Peyer's patch (tissue), 4 donors: Measurements from ENCODE around the gene TERT.

- PRO-cap: unidirectional peak, plus-strand start at chr5:1295215
- RAMPAGE, long total RNA, 4 experiments: no peak in any of the 4 experiments
Measured at GRCh38 chr5:1294024-1295341, at the start of gene TERT. Gene TERT (minus strand): TSS chr5:1295068.

DNA sequence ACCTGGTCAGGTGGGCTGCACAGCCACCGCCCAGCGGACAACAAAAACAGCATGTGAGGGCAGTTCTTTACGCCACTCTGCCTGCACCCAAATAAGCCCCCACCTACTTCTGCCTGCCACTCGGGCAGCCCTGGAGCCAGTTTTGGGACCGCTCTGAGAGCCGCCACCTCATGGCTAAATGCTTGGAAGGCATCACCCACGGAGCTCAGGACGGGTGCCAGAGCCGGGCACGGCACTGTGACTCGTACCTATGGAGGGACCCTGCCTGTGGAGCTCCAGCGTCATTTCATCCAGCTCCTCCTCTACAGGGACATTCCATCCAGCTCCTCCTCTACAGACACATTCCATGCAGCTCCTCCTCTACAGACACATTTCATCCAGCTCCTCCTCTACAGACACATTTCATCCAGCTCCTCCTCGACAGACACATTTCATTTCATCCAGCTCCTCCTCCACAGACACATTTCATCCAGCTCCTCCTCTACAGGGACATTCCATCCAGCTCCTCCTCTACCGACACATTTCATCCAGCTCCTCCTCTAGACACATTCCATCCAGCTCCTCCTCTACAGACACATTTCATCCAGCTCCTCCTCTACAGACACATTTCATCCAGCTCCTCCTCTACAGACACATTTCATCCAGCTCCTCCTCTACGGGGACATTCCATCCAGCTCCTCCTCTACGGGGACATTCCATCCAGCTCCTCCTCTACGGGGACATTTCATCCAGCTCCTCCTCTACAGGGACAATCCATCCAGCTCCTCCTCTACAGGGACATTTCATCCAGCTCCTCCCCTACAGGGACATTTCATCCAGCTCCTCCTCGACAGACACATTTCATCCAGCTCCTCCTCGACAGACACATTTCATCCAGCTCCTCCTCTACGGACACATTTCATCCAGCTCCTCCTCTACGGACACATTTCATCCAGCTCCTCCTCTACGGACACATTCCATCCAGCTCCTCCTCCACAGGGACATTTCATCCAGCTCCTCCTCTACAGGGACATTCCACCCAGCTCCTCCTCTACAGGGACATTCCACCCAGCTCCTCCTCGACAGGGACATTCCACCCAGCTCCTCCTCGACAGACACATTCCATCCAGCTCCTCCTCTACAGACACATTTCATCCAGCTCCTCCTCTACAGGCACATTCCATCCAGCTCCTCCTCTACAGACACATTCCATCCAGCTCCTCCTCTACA is 18.5 kb downstream of the CLPTM1L start:
- PRO-cap: no peak
- RAMPAGE, long total RNA, 4 experiments: start-site peak on the minus strand in 2 of 4 experiments, centred at positions 530 to 1,036 of the sequence, 5 to 24 reads per replicate

DNA sequence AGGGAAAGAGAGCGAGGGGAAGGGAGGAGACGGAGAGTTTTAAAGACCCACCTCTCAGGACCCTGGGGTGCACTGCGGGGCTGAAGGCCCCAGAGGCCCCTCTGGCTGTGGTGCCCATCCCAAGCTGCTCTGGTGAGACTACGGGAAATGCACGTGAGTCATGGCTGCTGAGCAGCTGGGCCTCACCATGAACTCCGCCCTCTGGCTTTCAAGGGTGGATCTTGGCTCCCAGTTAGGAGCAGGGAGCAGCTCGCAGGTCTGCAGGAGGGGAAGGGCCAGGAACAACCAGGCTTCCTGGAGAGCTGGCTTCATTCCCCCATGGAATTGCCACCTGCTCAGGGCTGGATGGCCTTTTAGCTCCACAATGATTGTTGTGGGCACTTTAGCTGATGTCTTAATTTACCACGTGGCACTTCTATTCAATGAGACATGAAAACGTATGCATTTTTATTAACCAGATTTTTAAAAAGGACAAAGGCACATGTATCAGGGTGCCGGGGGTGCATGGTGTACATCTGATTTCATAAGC is 7.7 kb downstream of the SLC6A3 start:
- PRO-cap: no peak
- RAMPAGE, long total RNA, 4 experiments: no peak in any of the 4 experiments

DNA sequence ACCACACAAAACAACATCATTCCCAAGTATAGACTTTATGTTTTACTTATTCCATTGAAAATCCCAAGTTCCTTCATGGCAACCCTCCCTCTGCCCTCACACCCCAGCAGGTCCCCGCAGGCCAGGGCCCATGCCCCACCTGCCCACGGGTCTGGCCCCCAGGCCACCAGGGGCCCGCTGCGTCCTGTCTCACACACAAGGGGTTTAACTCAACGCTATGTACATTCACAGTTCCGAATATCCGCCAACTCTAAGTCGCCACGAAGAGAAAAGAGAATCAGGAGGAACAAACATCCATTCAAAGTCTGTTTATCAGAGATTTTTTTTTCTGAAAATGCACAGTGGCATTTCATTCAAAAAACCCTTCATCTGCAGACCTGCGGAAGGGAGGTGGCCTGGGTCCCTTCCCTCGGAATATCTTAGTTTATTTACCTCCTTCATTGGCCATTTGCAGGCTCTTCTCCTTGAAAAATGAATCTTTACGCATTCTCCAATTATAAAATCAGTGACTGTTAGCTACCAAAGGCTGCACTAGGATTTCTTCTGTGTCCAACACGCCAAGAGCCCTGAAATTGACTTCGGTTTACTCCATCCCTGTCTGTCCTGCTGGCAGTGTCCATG is 16.3 kb upstream of the SLC6A3 start:
- PRO-cap: no peak
- RAMPAGE, long total RNA, 4 experiments: no peak in any of the 4 experiments

DNA sequence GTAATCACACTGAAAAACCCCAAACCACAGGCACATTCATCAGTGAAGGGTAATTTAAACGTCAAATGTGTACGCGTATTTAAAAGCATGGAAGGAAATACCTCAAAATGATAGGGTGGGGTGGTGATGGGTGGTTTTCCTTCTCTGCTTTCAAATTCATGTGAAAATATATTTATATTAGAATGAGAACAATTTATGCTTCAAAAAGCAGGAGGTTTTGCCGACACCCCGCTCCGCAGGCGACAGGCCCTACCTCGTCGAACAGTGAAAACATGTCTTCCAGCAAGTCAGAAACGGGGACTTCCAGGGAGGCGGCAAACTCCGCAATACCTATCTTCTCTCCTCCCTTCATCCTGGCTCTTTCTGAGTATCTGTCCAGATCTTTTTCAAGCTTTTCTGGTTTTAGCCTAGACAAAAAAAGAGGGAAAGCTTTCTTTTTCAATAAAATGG is 28.5 kb upstream of the SLC6A3 start:
- PRO-cap: no peak
- RAMPAGE, long total RNA, 4 experiments: no peak in any of the 4 experiments

- PRO-cap: no peak
- RAMPAGE, long total RNA, 4 experiments: no peak in any of the 4 experiments
Measured at GRCh38 chr5:1476084-1477069, 31.1 kb upstream of the SLC6A3 start.

GRCh38 chr5:1570656-1571440 is 47.1 kb upstream of the LPCAT1 start:
- PRO-cap: unidirectional peak, plus-strand start at chr5:1571270
- RAMPAGE, long total RNA, 4 experiments: no peak in any of the 4 experiments

DNA sequence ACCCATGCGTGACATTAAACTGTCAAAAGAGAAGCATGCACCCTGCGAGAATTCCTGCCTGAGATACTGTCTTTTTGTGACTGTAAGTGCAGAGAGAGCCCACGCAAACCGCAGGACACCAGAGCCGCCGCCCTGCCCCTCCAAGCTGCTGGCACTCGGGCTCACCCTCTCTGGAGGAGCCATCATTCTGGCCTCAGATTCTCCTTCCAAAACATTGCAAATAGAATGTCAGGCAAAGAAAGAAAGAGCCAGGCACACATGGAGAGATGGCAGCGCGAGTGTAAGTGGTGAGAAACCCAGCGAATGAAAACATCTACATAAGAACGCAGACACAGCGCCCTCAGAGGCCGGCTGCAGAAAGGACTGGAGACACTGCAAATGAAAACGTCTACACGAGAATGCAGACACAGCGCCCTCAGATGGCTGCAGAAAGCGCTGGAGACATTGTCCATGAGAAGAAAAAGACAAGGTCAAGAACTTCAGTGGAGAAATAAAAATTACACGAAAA is 117.7 kb upstream of the LPCAT1 start:
- PRO-cap: no peak
- RAMPAGE, long total RNA, 4 experiments: no peak in any of the 4 experiments

DNA sequence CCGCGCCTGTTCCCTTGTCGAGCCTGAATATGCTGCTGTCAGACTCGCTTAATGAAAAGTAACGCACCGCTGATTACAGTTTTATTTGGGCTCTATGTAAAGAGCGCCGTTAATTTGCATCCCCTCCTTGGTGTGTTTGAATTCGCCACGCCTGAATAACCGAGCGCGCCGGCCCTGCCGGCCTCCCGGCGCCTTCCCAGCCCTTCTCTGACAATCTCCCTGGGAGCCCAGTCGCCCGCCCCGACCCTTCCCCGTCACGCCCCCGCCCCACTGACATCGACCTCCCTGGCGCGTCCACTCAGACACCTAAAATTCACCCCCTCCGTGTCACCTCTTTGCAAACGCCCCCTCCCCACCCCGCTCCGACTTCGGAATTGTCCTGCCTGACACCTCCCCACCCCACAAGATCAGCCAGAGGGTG is 7.8 kb downstream of the IRX4 start:
- PRO-cap: no peak
- RAMPAGE, long total RNA, 4 experiments: no peak in any of the 4 experiments

- PRO-cap: unidirectional peak, plus-strand start at chr5:1878382
- RAMPAGE, long total RNA, 4 experiments: no peak in any of the 4 experiments
Measured at GRCh38 chr5:1878236-1878655, 4.5 kb downstream of the IRX4 start.

DNA sequence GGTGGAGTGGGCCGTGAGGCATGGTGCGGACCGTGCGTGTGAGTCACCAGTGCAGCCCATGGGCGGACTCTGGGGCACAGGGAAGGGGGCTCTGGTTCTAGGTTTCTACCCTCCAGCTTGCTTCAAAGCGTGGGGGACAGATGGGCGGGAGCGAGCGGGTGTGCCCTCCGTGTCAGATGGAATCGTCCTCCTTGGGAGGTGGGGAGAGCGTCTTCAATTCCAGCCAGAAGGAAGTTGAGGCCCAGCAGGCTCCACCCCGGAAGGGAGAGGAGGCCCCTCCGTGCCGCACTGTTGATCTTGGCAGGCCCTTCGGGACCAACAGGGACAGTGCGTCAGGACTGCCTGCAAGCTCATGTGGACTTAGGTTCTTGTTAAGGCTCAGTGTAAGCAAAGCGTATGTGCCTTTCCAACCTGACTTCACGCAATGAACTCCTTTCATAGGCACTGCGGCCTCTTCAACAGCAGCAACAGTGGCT is 6.2 kb upstream of the IRX4 start:
- PRO-cap: no peak
- RAMPAGE, long total RNA, 4 experiments: no peak in any of the 4 experiments

DNA sequence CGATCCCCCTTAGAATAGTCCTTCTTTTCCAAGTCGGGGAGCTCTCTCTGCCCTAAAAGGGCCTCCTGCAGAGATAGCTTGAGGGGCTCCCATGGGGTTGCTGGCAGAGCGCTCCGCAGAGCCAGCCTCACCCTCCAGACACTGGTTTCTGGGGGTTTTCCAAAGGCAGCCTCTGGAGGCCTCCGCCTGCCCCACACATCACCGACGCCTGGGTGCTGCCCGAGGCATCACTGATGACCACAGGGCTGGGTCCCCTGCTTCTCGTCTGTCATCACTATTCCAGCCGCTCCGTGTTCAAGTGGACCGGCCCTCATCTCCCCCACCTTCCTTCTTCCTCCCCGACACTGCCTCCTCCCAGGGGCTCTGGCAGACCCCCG is 64.0 kb upstream of the IRX4 start:
- PRO-cap: no peak
- RAMPAGE, long total RNA, 4 experiments: no peak in any of the 4 experiments

DNA sequence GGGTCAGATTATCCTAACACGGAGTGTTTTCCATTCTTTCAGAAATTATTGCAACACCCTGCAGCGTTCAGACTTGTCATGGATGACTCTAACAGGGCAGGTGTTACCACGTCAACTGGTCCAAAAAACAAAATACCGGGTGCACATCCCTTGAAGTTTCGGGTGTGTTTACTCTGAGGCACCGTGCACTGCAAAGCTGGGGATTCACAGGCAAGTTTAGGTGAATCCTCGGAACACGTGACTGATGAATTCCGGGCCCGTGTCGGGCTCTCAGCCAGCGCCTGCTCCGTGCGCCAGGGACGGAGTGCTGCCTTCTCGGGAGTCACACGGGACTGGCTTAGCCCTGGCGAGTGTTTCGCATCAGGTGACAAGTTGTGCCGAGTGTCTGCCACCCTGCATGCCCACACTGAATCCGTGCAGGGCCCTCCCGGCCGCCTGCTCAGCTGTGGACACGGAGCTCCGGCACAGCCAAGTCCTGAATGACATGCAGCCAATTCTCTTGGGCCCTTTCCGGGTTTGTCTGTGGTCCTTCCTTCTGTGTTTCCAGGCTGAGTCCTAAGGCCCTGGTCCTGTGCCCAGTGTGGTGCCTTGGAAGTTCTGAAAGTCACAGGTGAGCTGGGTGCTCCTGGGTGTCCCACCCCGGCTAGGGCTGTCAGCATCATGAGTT is 66.1 kb upstream of the IRX4 start:
- PRO-cap: no peak
- RAMPAGE, long total RNA, 4 experiments: no peak in any of the 4 experiments

DNA sequence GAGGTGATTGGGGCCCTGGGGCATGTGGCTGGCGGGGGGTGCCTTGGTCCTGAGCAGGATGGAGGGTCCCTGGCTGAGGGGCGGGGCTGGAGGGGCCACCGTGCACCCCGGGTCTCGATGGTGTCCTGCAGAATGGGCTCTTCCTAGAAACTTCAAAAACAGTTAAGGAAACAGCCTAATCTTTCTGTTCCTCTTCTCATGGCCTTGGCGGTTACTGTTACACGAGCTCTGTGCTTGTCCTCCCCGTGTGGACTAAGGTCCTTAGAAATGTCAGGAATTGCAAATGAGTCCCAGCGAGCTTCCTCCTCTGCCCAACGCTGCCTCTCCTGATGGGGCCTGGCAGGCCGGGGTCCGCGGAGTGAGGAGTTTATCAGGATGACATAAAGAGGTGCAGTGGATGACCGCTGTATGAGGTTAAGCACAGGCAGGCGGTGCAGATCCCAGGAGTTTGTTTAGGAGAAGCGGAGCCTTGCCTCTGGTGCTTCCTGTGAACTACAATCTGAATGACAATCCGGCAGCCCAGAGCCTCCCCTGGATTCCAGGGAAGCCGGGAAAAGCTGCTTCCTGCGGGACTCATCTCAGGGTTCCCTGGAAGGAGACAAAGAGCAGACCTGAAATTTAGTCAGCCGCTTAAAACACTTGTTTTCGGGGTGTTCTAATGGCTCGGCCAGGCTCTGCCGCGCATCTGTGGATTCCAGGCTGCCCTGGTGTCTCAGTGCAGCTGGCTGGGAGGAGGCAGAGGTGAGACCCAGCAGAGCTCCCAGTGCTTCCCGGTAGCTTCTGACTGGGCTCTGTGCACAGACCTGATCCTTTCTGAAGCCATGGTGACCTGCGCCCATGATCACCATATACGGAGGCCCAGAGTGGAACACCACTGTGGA is 69.7 kb upstream of the IRX4 start:
- PRO-cap: no peak
- RAMPAGE, long total RNA, 4 experiments: no peak in any of the 4 experiments

DNA sequence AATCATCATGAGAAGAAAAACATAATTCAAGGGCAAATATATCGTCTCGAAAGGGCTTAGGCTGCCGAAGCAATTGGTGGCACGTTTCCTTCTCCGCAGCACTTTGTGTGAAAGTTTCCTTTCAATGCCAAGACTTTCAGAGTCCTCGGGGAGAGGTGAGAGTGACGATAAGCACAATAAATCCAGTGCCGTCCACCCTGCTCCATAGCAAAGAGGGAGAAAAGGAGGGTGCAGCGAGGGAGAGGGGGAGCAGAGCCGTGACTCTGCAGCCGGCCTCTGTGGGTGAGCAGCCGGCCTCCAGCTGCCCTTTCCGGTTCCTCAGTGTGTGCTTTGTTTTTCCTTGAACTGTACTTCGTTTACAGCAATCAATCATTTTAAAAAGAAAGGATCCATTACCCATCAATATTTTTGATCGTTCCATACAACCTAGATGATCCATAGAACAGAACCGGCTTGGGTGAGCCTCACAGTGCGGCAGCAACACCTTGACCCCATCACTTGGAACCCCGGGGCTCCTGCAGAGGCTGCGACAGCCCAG is 246.9 kb upstream of the IRX4 start:
- PRO-cap: no peak
- RAMPAGE, long total RNA, 4 experiments: no peak in any of the 4 experiments

GRCh38 chr5:2739073-2740413 is 11.9 kb downstream of the IRX2 start:
- PRO-cap: no peak
- RAMPAGE, long total RNA, 4 experiments: no peak in any of the 4 experiments

DNA sequence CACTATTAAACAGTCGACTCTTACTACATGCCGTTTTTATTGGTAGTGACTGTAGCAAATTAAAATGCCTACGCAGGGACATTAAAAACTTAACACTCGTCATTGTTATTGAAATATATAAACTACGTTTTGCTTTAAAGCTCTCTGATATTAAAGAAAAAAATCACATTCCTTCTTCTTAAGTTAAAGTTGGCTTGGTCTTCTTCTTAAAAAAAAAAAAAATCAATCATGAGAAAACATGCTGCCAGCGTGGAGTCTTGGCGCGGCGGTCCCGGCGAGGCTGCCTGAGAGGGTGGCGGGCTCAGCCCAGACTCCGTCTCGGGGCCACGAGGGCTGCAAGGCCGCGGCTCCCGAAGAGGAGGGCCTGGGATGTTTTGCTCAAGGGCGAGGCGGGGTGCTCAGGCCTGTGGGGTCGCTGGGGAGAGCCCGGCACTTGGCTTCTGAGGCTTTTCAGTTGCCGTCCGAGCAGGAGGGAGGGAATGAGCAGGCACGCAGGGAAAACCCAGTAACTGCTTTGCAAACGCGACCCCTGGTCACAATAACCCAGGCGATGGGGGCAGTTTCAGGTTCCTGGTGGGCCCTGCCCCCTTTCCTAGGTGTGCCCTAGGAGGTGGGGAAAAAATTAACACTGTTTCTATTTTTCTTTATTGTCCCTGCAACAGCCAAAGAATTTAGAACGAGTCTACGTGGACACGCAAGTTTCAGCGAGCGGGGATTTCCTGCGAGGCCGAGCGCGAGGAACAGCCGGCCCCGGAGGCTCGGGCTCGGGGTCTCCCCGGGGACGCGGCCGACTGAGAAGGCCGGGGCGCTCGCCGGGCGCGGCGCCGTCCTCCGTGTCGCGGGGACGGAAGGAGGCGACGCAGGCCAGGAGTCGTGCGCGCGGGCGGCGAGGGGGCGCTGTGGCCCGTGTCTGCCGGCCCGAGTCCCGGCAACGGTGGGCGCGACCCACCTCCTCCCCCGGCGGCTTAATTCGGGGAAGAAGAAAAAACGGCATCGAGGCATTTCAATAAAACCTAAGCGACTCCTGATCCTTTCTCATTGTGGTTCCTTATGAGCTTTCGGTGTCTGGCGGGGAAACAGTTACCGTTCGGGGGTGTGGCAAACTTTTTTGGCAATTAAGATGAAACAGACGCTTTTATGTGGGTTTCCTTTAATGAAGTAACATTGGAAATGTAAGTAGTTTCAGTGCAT is 3.3 kb upstream of the IRX2 start:
- PRO-cap: no peak
- RAMPAGE, long total RNA, 4 experiments: no peak in any of the 4 experiments

DNA sequence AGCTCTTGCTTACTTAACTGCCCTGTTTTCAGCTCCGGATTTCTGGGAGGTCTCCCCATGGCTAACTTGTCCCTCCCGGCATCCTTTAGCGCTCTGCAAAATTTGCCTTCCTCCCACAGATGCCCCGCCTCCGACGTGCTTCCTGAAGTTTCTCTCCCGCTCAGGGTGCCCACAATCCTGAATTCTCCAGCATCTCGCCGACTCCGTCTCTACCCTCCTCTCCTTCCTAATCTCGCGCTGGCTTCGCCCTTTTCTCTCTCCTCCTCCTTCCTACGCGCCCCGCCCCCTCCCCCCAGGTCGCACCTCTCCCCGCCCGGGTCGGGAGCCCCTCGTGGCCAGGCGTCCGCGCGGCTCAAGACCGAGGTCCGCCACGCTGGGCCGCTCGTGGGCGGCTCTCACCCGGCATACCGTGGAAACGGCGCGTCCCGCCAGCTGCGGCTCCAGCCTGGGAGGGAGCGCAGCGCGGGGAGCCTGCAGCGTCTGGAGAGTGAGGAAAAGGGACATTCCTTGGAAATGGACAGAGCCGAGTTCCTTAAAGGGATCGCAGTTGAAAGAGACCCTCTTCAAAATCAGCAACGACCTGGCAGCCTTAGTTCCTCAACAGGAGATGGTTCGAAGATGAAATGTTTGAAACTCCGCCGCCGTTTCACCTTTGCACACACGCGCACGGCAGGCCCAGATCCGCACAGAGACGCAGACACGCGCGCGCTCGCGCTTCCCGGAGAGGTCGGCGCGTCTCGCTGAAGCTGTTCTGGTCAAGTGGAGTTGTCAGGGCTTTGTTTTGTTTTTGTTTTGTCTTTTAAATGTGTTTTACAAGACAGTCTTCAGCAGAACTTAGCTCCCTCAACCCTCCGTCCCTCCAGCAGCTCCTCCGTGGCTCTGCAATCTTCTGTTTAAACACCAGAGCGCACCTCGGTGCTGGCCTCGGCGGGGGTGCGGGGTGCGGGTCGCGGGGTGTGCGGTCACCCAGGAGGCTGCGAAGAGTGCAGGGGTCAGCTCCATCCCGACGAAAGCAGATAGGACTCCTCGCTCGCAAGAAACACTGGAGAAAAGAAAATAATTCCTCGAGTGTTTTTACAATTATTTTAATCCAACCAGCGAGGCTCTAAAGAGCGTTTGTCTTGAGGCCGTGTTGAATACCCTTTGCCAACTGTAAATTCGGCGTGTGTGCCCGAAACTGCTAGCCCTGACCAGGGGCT is 5.1 kb upstream of the IRX2 start:
- PRO-cap: no peak
- RAMPAGE, long total RNA, 4 experiments: no peak in any of the 4 experiments

GRCh38 chr5:3741559-3741908 is 145.9 kb downstream of the IRX1 start:
- PRO-cap: no peak
- RAMPAGE, long total RNA, 4 experiments: no peak in any of the 4 experiments

DNA sequence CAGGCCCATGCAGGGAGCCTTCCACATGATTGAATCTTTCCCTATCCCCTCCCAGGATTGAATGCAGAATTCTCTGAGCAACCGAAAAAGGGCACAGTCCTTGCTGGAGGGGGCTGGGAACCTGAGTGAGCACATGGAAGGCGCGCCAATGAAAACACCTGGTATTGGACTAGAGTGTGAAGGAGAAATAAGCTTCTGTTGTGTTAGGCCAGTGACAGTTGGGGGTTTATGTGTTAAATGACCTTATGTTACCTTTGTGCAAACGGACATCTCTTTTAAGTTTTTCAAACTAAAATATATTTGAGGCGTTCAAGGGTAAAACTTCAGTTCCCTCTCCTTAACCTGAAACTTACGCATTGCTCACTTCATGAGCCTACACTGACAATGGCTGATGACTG is 147.9 kb upstream of the ADAMTS16 start:
- PRO-cap: no peak
- RAMPAGE, long total RNA, 4 experiments: no peak in any of the 4 experiments